BJ (cell line): Measurements from ENCODE around the gene POMC.

DNA sequence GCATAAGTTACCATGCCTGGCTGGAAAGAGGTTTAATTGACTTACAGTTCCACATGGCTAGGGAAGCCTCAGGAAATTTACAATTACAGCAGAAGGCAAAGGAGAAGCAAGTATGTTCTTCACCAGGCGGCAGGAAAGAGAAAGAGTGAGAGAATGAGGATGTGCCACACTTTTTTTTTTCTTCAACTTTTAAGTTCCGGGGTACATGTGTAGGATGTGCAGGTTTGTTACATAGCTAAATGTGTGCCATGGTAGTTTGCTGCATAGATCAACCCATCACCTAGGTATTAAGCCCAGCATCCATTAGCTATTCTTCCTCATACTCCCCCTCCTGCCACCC is 115.5 kb downstream of the PTRHD1 start:
- CAGE, long polyA plus RNA = no peak
- RRBS = no CpG with 5 or more reads among the region's 2 CpGs

GRCh38 chr2:24819527-24820347 is 26.5 kb downstream of the CENPO start:
- CAGE, long polyA plus RNA = no peak
- RRBS = no CpG with 5 or more reads among the region's 23 CpGs

GRCh38 chr2:24821189-24822228 is 28.3 kb downstream of the CENPO start:
- CAGE, long polyA plus RNA = no peak
- RRBS = no CpG with 5 or more reads among the region's 24 CpGs

GRCh38 chr2:24858932-24859354 is 61.1 kb downstream of the ADCY3 start:
- CAGE, long polyA plus RNA = no peak
- RRBS = no CpG with 5 or more reads among the region's 12 CpGs

DNA sequence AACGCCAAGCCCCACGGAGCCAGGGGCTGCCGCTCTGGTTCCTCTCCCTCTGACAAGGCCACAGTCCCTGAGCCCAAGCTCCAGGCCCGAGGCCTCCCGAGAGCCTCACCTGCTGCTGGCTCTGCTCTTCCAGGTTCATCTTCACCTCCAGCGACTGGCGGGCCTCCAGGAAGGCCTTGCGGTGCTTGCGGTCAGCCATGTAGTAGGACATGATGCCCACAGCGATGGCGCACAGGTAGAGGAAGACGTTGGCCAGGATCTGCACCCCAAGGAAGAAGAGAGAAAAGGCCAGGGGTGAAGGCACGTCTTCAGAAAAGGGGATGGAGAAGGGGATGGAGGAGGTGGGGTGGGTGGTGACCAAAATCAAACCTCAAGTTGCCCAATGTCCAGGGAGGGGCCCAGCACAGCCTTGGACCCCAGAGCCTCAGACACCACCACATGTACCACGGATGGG is 47.5 kb downstream of the ADCY3 start:
- CAGE, long polyA plus RNA = no peak
- RRBS = no CpG with 5 or more reads among the region's 14 CpGs

DNA sequence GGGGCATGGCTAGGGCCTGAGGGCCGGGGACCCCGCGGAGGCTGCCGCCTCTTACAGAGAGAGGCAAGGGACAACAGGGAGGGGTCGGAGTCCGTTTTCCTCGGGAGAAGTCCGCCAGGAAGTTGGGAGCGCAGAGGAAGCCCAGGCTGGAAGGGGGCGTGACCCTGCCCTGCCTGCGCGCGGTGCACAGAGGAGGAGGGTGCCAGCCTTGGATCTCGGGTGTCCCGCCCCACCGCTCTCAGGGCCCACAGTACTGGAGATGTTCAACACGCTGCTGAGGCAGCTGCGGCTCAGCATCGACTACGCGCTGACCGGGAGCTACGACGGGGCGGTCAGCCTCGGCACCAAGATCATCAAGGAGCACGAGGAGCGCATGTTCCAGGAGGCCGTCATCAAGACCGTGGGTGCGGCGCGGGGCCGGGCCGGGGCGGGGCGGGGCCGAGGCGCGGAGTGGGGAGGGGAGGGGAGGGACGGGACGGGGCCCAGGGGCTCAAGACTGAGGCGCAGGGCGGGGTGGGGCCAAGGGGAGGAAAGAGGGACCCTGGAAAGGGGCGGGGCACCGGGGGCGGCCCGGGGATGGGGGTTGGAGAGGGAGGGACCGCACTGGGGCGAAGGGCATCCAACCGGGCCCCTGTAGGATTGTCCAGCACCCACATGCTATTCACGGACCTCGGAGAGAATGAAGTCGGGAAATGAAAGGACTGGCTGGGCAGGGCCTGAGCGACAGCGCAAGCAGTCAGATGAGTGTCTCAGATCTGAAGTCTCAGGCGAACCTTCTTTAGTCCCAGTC is 36.7 kb downstream of the POMC start:
- CAGE, long polyA plus RNA = no peak
- RRBS = 79% methylated on average over 9 of the region's 57 CpGs

- CAGE, long polyA plus RNA = no peak
- RRBS = 1% methylated on average over 14 of the region's 79 CpGs
Observed at GRCh38 chr2:25168222-25169126, at the start of gene POMC. Gene POMC, minus strand, starts transcription at chr2:25168580.

GRCh38 chr2:25247086-25247341 is 78.6 kb upstream of the POMC start:
- CAGE, long polyA plus RNA = no peak
- RRBS = no CpG with 5 or more reads among the region's 7 CpGs

DNA sequence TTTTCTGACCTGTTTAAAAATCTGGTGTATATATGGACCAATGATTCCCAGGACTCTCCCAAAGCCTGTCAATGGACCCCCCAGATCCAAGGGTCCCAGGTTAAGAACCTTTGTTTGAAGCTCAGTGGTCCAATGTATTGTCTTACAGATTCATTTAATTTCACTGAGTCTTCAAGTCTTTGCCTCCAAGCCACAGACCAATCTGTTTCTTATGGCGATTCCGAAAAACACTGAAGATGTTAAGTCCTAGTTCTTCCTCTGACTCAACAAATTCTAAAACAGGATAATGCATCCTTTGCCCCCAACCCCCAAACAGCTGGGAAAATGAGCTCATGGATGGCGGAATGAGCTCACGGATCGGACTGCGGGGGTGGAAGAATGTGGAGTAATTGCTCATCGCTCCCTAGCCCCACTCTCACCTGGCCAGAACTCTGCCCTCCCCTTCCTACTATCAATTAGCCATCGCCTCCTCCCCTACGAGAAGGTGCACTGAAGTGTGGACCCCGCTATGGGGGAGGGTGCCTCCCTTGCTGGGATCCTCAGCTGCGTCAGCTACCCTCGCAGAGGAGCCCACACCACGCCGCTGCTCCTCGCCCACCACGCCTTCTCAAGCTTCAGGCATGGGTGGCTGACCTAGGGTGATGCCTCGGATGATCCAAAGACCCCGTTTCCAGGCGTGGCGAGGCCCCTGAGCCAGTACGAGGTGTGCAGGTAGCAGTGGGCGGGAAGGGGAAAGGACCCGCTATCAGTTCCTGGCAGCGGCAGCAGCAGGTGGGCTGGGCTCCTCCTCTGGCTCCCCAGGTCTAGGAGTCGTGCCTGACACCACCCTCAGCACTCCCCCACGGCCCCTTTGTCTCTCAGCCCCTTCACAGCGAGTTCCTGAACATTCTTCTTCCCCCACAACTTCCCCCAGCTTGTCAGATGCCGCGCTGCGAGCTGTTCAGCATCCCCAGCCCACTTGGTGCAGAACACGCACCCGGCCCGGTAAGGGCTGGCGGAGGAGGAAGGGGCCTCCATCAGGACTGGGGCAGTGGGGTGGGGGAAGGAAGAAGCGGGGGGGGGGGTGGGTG is 82.1 kb upstream of the POMC start:
- CAGE, long polyA plus RNA = no peak
- RRBS = no CpG with 5 or more reads among the region's 35 CpGs

GRCh38 chr2:25294131-25294490 is 47.6 kb downstream of the DNMT3A start:
- CAGE, long polyA plus RNA = no peak
- RRBS = no CpG with 5 or more reads among the region's 8 CpGs

GRCh38 chr2:25376606-25377692 is 35.2 kb upstream of the DNMT3A start:
- CAGE, long polyA plus RNA = no peak
- RRBS = under 1% methylated on average over 24 of the region's 56 CpGs

- CAGE, long polyA plus RNA = no peak
- RRBS = no CpG with 5 or more reads among the region's 9 CpGs
Observed at GRCh38 chr2:26002659-26003307, 20.5 kb upstream of the KIF3C start.

DNA sequence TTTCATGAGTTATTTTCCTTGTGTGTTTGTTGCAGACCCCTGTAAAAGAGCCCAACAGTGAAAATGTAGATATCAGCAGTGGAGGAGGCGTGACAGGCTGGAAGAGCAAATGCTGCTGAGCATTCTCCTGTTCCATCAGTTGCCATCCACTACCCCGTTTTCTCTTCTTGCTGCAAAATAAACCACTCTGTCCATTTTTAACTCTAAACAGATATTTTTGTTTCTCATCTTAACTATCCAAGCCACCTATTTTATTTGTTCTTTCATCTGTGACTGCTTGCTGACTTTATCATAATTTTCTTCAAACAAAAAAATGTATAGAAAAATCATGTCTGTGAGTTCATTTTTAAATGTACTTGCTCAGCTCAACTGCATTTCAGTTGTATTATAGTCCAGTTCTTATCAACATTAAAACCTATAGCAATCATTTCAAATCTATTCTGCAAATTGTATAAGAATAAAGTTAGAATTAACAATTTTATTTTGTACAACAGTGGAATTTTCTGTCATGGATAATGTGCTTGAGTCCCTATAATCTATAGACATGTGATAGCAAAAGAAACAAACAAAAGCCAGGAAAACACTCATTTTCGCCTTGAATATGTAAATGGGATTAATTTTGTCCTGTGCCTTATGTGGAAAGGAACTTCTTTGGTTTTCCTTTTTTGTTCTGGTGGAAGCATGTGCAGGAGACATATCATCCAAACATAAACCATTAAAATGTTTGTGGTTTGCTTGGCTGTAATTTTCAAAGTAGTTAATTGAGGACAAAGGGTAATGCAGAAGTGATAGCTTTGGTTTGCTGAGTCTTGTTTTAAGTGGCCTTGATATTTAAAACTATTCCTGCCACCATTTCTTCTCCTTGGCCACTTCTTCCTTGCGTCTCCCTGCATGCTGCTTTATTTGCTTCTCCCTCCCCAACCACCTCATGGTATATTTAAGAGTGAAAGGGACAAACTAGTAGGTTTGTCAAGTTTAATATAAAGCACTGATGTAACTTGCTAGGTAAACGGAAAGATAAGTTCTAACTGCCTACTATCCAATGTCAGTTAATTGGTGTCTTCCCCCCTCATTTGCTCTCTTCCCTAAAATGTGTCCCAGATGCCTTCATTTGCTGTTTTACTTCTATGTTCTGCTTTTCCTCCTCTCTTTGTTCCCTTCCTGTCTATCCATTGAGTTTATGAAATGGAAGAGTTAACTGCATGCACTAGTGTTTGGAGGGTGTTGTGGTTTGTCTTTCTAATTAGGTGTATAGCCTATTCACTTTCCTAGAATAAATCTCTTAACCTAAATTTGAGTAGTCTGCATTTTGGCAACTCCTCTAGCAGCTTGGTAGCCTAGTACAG is 37.5 kb upstream of the GAREM2 start:
- CAGE, long polyA plus RNA = no peak
- RRBS = no CpG with 5 or more reads among the region's 5 CpGs

GRCh38 chr2:26162272-26162584 is 10.7 kb upstream of the GAREM2 start:
- CAGE, long polyA plus RNA = no peak
- RRBS = no CpG with 5 or more reads among the region's 8 CpGs

DNA sequence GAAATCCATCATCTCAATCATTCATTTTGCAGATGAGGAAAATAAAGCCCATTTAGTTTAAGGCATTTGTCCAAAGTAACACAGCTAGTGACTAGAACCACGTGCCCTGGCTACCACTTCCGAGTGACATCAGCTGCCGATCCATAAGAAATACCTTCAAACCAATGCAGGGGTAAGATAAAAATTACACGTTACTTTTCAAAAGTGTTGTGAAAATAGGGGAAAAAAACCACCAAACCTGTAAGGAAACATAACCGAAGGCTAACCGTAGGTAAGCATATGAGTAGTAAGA is 1.4 kb downstream of the HADHA start:
- CAGE, long polyA plus RNA = no peak
- RRBS = no CpG with 5 or more reads among the region's 6 CpGs

DNA sequence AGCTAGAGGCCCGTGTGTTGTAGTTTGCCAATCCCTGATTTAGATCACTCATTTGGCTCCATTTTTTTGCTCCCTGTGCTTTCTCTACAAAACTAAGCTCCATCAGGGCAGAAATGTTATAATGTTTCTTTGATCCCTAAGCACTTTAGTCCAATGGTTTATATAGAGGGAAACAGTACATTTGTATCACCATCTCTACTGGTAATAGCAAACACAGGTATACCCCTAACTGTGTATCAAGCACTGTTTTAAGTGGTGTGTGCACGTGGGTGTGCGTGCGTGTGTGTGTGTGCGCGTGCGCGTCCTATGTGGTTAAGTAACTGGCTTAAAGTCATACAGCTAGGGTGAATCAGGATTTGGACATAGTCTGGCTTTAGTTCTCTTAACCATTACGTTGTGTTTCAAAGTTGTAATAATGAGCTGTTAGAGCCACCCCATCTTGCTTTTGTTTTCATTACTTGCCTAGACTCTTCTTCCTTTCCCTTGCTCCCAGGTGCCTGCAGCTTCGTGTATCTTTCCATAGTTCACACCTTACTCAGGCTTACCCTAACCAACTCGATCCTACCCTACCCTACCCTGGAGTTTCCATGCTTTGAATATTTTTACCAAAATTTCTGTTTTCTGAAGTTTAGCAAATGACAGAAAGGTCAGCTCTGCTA is 2.1 kb downstream of the HADHB start:
- CAGE, long polyA plus RNA = no peak
- RRBS = no CpG with 5 or more reads among the region's 11 CpGs

GRCh38 chr2:26299366-26300226 is 46.3 kb upstream of the SELENOI start:
- CAGE, long polyA plus RNA = start-site peak on the plus strand at chr2:26299906-26300098, 12 and 15 reads in 2 replicates
- RRBS = no CpG with 5 or more reads among the region's 9 CpGs

DNA sequence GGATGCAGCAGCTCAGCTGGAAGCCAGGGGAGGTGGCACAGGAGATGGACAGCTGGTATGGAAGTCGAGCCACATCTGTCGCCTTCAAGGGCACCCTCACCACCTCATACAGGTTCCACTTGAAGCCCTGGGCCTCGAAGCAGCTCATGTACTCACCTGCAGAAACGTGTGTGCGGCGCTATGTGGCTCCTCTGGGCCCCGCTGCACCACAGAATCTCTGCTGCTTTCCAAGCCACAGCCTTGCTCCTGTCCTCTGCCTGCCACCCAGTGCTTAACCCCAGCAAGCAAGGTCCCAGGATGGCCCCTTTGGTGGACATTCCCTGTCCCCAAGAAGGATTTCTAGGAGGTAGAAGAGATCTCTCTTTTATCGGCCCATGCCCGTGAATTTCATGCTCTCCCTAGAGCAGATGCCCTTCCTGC is 31.5 kb upstream of the SELENOI start:
- CAGE, long polyA plus RNA = no peak
- RRBS = no CpG with 5 or more reads among the region's 9 CpGs

DNA sequence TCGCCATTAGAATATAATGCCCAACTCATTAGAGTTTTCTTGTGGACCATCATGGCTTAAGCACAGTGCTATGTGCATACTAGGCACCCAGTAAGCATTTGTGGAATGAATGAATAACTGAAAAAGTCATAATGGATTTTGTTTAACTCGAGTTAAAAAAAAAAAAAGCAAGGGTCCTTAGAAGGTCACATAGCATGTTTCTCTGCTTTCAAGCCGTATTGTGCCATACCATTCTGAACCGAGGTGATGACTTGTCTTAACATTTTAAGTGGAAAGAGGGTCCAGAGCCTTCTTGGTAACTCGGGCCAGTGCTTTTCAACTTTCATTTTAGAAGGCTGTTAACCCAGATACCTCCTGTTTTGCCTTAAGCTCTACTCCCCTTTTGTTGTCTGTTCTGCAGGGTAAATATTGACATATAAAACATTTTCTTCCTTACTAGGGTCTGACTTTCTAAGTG is 721 bp upstream of the ADGRF3 start:
- CAGE, long polyA plus RNA = no peak
- RRBS = no CpG with 5 or more reads among the region's 5 CpGs

DNA sequence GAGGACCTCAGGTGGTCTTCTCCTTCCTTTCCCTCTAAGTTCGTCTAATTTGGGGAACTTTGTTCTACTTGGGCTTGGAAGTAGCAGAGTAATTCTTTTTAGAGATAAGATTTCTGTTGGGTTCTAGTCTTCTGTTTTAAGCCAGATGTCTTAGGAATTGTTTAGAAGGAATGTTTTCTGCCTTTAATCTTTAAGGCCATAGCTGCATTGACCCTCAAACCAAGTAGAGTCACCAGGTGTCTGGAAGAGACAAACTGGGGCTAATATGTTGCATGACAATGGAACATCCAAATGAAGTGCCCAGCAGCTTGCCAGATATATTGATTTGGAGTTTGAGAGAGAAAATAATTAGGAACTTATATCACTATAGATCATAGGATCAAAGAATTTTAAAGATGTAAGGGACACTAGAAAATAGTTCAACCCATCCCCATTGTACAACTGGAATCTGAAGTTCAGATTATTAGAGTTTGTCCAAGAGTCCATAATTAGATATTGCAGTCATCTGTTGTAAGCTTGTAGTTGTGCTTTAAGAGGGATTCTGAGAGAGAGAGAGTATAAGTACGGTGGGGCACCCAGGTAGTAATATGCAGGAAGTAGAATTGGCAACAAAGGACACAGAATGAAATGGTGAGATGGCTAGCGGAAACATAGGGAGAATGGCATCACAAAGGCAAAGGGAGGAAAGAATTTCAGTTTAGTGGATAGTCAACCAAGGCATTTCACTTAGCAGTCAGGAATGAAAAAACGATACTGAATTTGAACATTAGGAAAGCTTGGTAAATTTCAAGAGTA is 19.8 kb upstream of the DRC1 start:
- CAGE, long polyA plus RNA = no peak
- RRBS = no CpG with 5 or more reads among the region's 4 CpGs